PFSK-1 (cell line): ENCODE results near the gene BTBD9.

DNA sequence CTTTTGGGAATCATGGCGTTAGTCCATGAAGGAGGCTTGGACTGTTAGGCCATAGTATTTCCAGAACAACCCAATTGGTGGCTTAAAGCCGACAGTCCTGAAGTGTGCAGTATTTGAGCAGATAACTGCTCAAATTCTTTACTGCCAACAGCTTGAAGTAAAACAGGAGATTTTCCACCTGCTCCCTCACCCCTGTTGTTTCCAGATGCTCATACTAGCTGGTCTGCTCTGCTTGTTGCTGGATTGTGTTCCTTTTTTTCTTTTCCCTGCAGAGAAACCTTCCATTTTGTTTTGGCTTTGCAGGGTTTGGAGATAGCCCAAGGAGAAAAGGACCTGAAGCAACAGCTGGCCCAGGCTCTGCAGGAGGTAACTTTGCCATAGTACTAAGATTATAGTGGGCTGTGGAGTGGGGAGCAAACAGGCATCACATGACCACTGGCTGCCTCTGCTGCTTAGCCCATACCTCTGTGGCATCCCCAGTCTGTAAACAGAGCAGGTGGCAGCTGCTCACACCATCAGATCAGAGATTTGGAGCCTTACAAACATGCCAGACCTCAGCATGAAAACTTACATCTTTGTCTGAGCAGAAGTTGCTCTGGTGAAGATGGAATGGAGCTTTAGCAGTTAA is 17.5 kb downstream of the RNF8 start:
- RRBS = no CpG with 5 or more reads among the region's 2 CpGs

- RRBS = no CpG with 5 or more reads among the region's 10 CpGs
Observed at GRCh38 chr6:37506893-37507610, 7.4 kb upstream of the CCDC167 start.

DNA sequence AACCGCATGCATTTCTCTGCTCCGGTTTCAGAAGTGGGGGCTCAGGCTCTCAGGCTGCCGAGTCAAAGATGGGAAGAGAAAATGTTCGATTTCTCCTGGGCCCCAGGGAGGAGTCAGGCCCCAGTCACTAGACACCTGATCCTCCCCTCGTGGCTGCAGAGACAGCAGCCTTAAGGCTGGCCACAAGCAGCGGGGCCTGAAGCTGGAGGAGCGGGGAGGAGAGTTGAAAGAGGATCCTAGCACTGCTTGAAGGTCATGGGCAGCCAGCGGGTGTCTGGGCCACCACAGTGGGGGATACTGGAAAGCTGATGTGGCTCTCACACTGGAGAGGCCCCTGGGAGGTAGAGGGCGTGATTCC is 42.2 kb upstream of the ZFAND3 start:
- RRBS = no CpG with 5 or more reads among the region's 9 CpGs

- RRBS = no CpG with 5 or more reads among the region's 3 CpGs
Observed at GRCh38 chr6:37861803-37862613, 42.5 kb downstream of the ZFAND3 start.

- RRBS = no CpG with 5 or more reads among the region's 5 CpGs
Observed at GRCh38 chr6:37920558-37921400, 101.3 kb downstream of the ZFAND3 start.

DNA sequence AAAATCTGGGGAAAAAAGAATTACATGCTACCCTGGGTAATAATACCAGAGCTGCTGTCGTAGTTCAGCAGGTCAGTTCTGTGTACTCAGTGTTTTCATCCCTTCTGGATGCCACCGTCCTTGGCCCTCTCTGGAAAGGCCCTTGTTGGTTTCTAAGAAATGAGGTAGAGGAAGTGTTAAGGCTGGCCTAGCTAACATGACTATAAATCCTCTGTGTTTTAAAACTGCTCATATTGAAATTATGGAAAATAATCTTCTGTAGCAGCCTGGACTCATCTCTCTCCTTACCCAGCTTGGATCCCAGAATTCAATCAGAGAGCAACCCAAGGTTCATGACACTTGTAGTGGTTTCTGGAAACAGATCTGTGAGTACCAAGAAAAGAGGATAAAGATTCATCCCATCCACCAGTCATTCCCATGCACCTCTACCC is 328.8 kb downstream of the ZFAND3 start:
- RRBS = no CpG with 5 or more reads among the region's 2 CpGs

DNA sequence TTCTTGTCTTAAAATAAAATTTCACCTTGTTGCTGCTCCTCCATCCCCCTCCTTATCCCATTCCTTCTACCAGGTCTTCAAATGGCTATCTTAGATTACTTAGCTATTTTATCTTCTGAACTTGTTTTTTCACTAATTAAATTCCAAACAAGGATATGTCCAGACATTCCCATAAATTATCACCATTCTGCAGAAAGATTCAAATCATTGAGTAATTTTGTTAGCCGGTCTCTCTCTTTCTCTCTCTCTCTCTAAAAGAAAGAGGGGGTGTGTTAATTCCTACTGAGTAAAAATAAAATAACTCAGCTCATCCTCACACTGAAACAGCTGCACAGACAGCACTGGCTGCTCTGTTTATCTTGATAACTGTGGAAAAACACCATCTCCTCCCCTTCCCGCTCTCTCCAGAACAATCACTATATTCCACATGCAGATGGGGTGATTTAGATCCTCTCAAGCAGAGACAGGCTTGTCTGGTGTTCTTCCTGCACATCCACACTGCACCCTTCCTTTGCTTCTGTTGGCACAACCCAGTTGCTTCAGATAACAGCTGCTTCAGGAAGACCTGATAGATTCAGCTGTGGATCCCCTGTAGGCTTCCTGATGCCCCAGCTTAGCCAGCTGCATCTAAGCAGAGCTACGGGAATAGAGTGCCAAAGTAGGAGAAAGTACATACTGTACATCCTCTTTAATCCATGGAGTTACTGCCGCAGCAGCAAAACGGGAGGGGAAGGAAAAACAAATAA is 281.8 kb downstream of the BTBD9 start:
- RRBS = no CpG with 5 or more reads among the region's 5 CpGs

- RRBS = no CpG with 5 or more reads among the region's 3 CpGs
Observed at GRCh38 chr6:38571961-38572524, 67.7 kb downstream of the BTBD9 start.

- RRBS = no CpG with 5 or more reads among the region's 12 CpGs
Observed at GRCh38 chr6:38638783-38639443, 816 bp downstream of the BTBD9 start.

- RRBS = 2% methylated on average over 31 of the region's 101 CpGs
Observed at GRCh38 chr6:38639444-38640512, at the start of gene BTBD9. TSS of gene BTBD9 (minus strand) at chr6:38639929.

GRCh38 chr6:38722545-38723237 is 7.6 kb downstream of the DNAH8 start:
- RRBS = 88% methylated on average over 2 of the region's 26 CpGs

GRCh38 chr6:39188370-39189242 is 40.7 kb downstream of the KCNK5 start:
- RRBS = no CpG with 5 or more reads among the region's 15 CpGs

DNA sequence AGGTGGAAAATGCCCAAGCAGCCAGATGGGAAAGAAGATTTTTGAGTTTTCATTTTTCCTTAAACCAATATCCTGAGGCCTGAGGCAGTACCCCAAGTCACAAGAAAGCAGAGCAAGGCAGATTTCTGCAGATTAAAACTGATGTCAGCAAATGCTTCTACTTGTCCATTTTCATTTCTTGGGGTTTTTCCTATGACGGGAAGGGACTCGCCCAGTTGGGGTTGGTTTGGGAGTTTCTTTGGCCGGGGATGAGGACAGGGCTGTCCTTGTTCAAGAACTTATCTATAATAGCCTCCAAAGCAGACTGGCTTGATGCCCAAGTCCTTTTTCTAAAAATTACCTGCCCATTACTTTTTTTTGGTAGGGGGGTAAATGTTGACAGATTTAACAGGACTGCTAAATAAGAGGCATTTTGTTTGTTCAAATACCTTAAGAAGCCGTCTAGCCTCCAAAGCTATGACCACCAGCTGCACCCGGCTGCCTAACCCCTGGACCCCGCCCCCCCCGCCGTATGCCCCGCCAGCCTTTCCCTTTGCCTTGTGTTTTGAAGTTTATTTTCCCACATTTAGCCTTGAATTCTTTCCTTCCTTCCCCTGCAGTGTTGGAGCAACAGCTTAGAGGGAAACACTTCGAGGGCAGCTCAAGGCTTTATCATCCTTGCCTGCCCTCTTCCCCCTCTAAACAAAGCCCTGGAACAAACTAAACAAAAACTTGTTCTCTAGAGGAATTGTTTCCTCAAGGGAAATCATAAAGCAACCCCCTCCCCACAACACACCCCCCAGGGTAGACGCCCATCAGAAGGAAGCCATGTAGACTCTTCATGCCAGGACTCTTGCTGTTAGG is 2.4 kb downstream of the KCNK5 start:
- RRBS = no CpG with 5 or more reads among the region's 11 CpGs

DNA sequence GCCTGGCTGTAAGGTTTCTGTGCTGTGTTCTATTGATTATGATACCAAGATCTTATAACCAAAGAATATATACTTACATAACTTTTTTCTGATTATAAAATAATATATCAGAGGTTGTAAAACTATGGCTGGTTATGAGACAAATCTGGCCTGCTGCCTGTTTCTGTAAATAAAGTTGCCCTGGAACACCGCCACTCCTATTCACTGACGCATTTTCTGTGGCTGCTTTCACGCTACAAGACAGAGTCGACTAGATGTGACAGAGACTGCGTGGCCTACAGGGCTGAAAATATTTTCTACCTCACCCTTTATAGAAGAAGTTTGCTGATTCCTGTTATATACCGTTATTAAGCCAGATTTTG is 97.8 kb upstream of the KCNK16 start:
- RRBS = no CpG with 5 or more reads among the region's 6 CpGs

DNA sequence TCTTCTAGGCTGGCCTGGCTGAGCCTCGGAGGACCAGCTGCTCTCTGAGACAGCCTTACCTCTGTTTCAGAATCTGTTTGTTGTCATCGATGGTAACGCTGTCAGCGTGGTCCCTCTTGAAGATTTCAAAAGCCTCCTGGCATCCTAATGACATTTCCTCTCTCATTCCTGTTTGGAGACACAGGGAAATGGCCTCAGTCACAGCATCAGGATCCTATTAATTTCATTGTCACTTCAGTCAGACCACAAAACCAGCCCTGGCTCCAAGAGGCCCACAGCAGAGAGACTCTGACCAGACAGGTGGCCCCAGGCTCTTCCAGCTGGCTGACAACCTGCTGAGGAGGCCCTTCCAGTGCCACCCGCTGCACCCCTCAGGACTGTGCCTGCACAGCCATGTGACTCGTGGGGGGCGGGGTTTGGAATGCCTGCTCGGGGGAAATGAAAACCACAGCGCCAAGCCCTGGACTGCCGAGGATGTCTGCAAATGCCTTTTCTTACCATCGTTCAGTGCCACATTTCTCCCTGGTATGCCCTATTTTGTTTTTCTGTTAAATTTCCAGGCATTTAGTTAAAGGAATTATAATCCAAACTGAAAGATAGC is 108.6 kb upstream of the KCNK16 start:
- RRBS = no CpG with 5 or more reads among the region's 11 CpGs

GRCh38 chr6:39758721-39759200 is 33.4 kb upstream of the DAAM2 start:
- RRBS = no CpG with 5 or more reads among the region's 4 CpGs

GRCh38 chr6:39855180-39855988 is 63.2 kb downstream of the DAAM2 start:
- RRBS = no CpG with 5 or more reads among the region's 10 CpGs

DNA sequence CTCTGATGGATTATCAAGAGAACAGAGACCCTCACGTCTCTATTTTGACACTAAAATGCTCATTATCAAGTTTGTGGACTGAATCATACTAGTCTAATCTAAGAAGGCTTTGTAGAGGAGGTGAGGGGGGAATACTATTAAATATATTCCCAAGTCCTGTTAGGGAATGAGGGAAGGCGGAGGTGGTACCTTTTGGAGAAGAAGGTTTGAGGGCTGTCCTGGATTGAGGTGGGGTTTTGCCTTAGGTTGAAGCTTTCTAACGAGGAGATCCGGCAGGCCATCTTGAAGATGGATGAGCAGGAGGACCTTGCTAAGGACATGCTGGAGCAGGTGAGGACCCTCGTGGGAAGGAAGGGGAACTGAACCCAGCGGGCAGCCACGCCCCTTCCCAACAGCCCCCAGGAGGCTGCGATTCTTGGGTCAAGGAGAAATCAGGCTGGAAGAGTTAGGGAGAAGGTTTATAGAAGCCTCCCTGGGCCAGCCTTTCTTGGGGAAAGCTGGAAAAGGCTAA is 45.8 kb downstream of the MOCS1 start:
- RRBS = no CpG with 5 or more reads among the region's 8 CpGs

- RRBS = no CpG with 5 or more reads among the region's 2 CpGs
Observed at GRCh38 chr6:39902086-39902777, 32.0 kb downstream of the MOCS1 start.

DNA sequence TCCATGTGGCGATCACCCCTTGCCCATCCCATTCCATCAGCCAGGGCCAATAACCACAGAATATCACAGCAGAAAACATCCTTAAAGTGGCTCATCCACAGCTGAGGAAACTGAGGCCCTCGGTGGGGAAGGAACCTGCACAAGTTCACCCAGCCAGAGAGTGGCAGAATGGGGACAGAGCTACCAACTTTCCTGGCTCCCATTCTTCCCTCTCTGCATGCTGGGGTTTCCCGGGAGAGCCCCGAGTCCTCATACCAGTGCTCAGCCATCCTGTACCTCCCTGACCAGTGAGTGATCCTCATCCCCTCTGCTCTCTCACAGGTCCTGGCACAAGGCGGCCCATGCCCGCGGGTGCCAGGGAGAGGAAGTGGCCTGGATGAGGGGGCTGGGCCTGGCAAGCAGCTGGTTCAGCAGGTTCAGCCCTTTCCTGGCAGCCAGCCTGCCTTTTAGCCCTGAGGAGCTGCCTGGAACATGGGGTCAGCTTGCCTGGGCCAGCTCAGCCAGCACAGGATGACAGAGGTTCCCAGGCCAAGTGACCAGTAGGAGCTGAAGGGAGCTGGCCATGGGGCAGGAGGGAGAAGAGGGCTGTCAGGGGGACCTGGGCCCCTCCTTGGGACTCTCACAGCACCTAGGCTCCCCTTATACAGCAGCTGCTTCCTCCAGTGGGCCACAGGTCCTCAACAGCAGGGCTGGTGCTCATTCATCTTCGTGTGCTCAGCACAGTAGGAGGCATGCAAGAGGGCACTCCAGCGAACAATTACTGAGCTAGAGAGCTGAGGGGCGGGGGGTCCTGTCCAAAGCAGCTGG is 10.9 kb downstream of the MOCS1 start:
- RRBS = no CpG with 5 or more reads among the region's 10 CpGs